Liver (tissue), 9 donors: ENCODE data around the genes RLF and COL9A2.

GRCh38 chr1:39757392-39758157 lies 13.6 kb downstream of the OXCT2 start:
- PRO-cap, 5 experiments = no peak in any of the 5 experiments
- RAMPAGE, long total RNA, 2 experiments = no peak in any of the 2 experiments
- RRBS = no CpG with 5 or more reads among the region's 7 CpGs

DNA sequence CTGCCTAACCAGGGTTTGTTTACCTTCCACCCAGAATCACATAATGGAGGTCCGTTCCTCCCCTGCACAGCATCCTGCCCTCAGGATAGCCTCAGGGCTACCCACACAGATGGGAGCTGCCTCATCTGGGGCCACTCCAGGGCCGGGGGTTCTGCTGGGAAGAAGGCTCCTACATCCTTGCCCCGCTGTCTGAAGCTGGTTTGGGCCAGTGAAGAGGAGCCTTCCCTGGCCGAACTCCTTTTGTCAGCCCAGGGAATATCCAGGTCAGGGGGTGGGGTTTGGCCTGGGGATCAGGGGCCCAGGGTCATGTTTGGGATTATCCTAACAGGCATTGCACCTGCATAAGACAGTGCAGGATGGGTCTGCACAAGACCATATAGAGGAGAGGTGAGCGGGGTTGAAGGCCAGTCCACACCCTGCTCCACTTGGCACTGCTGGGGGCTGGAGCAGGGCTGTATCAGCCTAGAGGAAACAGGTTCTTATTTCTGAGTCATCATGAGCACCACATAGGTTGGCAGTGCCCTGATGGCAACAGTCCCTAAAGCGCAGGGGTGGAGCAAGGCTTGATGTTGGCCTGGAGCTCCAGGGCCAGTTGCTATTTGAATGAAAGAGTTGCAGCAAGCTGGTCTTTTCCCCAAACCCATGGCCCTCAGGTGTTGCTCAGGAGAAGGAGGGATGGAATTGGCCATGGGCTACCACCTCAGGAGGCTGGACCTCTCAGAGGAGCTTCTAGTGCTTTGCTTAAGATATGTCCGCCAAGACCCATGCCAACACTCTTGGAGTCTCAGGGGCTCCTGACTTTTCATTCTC lies 29.7 kb upstream of the BMP8B start:
- PRO-cap, 5 experiments = no peak in any of the 5 experiments
- RAMPAGE, long total RNA, 2 experiments = no peak in any of the 2 experiments
- RRBS = no CpG with 5 or more reads among the region's 7 CpGs

DNA sequence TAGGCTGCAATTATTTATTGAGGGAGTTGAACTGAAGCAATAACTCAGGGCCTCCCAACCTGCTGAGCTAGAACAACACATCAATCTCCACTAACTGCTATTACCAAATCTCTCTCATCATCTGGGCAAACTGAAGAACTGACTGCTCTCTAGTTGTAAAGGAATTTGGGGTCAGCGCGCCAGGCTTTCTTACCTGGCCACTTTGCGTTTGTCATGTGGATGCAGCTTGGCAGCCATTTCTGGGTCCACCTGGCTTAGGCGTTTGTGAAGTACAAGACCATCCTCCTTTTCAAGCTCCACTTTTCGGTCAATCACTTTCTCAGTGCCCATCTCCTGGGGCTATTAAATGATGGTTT lies 30.8 kb downstream of the TRIT1 start:
- PRO-cap, 5 experiments = peak in 2 of 5 experiments; most common plus-strand start position 128 of the sequence (in 1); most common minus-strand start position 92 of the sequence (in 1)
- RAMPAGE, long total RNA, 2 experiments = no peak in any of the 2 experiments
- RRBS = no CpG with 5 or more reads among the region's 5 CpGs

DNA sequence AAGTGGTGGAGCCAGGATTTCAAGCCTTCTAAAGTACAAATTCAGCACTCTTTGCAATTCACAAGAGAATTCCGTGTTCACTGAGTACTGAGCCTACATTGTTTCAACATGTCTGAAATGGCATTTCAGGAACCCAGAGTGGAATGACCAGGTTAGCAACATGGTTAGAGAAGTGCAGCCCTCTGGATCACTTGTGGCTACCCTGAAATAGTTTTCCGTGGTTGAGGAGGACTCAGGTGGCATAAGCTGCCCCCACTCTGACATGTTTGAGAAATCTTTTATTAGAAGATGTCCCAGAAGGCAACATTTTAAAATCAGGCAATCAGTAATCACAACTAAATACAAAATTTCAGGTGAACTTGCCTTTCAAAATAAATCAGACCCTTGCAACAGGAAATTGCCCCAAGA lies 6.5 kb downstream of the MYCL start:
- PRO-cap, 5 experiments = no peak in any of the 5 experiments
- RAMPAGE, long total RNA, 2 experiments = no peak in any of the 2 experiments
- RRBS = no CpG with 5 or more reads among the region's 2 CpGs

DNA sequence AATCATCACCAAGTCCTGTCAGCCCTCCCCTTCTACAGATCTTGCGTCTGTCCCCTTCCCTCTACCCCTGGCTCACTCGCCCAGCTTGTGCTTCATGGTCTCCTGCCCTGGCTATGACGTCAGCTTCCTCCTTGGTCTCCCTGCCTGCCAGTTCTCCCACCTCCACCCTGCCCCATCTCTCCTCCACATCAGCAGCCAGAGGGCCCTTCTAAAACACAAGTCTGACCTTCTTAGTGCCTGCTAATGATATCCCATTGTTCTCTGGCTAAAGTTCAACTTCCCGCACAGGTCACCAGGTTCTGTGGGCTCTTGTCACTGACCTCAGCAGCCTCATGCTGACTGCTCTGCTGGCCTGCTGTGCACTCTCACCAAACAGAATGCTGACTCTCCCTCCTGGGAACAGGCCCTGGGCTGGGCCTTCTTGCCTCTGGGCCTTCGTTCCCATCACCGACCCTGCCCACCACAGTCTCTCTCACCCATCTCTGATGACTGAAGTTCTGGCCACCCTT lies 24.7 kb upstream of the MYCL start:
- PRO-cap, 5 experiments = peak in 4 of 5 experiments; most common plus-strand start position 338 of the sequence (in 3); most common minus-strand start position 74 of the sequence (in 2)
- RAMPAGE, long total RNA, 2 experiments = no peak in any of the 2 experiments
- RRBS = no CpG with 5 or more reads among the region's 6 CpGs

DNA sequence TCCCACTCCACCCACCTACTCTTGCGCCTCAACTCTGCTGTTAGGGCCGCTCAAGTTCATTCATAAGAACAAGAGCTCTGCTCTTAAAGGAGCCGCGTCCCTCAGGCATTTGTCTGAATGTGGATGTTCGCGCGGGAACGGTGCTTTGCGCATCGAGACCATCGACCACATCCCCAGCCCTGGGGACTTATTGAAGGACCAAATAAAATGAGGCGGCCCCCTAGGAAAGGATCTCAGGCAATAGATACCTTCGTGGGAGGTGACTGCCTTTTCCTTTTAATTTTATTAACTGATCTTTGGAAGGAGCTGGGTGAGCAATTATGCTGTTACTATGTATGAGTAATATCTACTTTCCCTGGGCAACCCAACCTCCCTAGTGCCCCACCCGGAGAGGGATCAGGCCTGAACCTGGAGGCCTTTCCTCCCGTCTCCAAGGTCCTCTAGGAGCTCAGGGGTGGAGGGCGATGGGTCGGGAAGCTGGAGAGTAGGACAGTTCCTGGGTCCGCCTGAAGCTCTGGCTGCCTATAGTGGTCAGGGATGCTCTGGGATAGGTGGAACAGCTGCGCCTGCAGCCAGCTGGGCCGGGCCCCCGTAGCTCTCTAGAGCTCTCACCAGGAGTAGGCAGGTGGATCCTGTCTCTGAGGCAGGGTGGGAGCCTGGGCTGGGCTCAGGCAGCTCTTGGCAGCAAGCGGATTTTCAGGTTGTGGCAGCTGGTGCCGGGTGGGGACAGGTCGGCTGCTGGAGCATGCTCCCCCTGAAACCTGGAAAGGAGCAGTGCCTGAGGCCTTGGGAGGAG lies 1.0 kb downstream of the MFSD2A start:
- PRO-cap, 5 experiments = peak in 1 of 5 experiments; most common plus-strand start position 112 of the sequence (in 1); most common minus-strand start position 601 of the sequence (in 1)
- RAMPAGE, long total RNA, 2 experiments = no peak in any of the 2 experiments
- RRBS = no CpG with 5 or more reads among the region's 24 CpGs

DNA sequence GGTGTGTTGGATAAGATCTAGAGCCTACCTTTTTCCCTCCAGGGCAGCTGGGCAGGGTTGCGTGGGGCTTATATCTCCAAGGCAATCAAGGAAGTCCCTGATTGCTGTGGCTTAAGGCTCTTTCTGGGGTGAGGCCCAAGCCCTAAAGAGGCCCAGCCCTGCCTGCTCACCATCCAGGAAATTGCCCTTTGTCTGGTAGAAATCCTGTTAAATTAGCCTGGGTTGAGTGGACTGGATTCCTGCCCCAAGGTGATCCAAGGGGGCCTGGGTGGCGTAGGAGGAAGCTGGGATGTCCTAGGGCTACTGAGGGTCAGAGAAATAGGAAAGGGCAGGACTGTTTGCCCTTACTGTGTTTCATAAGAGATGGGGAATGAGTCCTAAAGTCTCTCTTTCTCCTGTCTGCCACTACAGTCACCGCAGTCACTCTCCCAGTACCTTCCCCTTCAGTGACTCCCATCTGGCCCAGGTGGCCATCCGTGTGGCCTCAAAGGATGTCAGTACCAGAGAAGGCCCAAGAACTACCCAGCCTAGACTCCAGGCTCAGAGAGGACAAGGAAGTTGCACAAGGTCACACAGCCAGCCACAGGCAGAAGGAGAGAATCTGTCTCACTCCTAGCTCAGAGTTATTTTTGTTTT lies 25.8 kb downstream of the MFSD2A start:
- PRO-cap, 5 experiments = no peak in any of the 5 experiments
- RAMPAGE, long total RNA, 2 experiments = no peak in any of the 2 experiments
- RRBS = no CpG with 5 or more reads among the region's 4 CpGs

GRCh38 chr1:40067561-40068135 lies 27.1 kb downstream of the CAP1 start:
- PRO-cap, 5 experiments = no peak in any of the 5 experiments
- RAMPAGE, long total RNA, 2 experiments = no peak in any of the 2 experiments
- RRBS = no CpG with 5 or more reads among the region's 11 CpGs

- PRO-cap, 5 experiments = no peak in any of the 5 experiments
- RAMPAGE, long total RNA, 2 experiments = no peak in any of the 2 experiments
- RRBS = no CpG with 5 or more reads among the region's 5 CpGs
Observed at GRCh38 chr1:40143845-40144247, 17.3 kb upstream of the RLF start.

DNA sequence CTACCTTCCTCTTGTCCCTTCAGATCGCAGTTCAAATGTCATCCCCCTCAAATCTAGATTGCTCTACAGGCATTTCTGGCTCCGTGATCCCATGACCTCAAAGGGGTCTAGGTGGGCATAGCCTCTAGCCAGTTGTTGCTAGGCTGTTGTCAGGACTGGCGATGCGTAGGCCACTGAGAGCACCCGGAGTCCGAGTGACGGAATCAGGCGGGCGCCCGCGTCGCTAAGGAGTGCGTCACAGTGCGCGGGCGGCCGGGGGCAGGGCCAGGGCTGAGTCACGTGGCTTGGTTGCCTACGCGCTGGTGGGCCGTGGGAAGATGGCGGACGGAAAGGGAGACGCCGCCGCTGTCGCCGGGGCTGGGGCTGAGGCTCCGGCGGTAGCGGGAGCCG lies at the start of gene RLF:
RLF (plus strand) TSS at position 305 of the 390 bp plus-strand sequence.
- PRO-cap, 5 experiments = peak in 5 of 5 experiments; most common plus-strand start position 305 of the sequence (in 4); most common minus-strand start position 196 of the sequence (in 5)
- RAMPAGE, long total RNA, 2 experiments = start-site peak on the plus strand in 2 of 2 experiments, centred at positions 303 to 307 of the sequence, 284 to 558 reads per replicate
- RRBS = 2% methylated on average over 15 of the region's 32 CpGs

DNA sequence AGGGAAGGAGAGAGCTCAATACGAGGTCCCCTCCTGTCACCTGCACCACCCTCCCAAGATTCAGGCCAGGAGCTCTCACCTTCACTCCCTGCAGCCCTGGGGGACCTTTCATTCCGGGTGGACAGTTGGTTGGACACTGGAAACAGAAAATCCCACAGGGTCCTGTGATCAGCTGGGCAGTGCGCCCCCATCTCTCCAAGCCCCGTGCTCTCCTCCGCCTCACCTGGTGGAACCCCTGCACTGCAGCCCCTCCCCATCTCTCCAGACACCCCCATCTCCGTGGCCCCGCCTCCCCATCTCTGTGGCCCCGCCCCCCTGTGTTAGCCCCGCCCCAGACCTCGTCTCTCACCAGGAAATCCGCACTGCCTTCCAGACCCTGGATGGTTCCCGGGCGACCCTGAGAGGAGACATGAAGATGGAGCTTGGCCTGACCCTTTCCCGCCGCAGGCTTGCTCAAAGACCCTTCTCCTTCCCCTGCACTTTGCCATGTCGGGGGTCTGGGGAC lies 5.9 kb downstream of the COL9A2 start:
- PRO-cap, 5 experiments = no peak in any of the 5 experiments
- RAMPAGE, long total RNA, 2 experiments = no peak in any of the 2 experiments
- RRBS = no CpG with 5 or more reads among the region's 16 CpGs

DNA sequence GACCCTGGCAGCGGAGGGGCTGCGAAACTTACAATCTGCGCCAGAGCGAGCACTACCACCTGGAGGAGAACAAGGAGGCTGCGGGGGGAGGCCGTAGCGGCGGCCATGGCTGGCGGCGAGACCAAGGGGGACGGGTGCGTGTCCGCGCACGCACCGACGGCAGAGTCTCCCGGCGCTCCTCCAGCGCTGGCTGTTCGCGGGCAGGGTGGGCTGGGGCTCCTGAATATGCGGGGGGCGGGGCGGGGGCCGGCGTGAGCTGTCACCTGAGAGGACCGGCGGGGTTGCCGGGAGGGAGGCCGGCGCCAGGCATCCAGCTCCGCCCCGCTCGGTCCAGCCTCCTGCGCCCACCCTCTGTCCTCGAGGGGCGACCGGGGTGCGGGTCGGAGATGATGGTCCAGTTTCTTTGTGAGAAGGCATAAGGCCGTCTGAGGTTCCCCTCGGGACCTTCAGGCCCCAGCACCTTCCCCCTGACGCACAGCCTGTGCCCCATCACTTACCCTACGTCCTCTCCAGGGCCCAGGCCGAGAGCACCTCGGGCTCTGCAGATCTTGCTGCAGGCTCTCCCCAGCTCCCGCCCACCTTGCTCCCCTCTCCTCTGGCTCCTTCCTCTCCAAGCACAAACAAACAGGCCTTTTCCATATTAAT lies at the start of gene COL9A2:
COL9A2 (minus strand) TSS at position 196 of the 645 bp plus-strand sequence.
- PRO-cap, 5 experiments = no peak in any of the 5 experiments
- RAMPAGE, long total RNA, 2 experiments = no peak in any of the 2 experiments
- RRBS = 21% methylated on average over 18 of the region's 48 CpGs

- PRO-cap, 5 experiments = peak in 1 of 5 experiments; most common plus-strand start chr1:40663225 (in 1)
- RAMPAGE, long total RNA, 2 experiments = no peak in any of the 2 experiments
- RRBS = no CpG with 5 or more reads among the region's 10 CpGs
Observed at GRCh38 chr1:40663027-40664130, 2.1 kb downstream of the RIMS3 start.

GRCh38 chr1:40710178-40711315 lies 19.0 kb downstream of the NFYC start:
- PRO-cap, 5 experiments = peak in 1 of 5 experiments; most common plus-strand start chr1:40710949 (in 1); most common minus-strand start chr1:40710729 (in 1)
- RAMPAGE, long total RNA, 2 experiments = no peak in any of the 2 experiments
- RRBS = no CpG with 5 or more reads among the region's 8 CpGs

DNA sequence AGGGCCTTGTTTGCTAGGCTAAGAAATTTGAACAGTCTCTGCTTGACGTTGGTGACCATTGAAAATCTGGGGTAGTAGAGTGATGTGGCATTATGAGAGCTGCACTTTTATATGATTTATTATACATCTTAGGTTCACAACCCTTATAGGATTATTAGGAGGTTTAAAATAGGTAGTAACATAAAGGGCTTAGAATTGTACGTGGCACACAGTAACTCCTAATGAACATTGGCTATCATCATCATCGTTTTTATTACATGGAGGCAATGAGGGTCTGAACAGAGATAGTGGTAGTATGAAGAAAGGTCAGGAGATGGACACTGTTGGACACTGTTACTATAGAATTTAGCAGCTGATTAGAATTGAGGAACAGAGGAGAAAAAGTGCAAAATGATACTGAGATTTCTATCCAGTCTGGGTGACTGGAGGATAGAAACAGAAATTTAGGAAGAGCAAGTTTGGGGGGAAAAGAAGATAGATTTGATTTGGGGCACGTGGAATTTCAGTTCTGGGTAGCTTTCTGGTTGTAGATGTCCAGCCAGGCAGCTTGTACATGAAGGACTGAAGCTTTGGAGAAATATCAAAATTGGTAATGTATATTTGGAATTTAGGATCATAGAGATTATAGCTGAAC lies 25.1 kb downstream of the NFYC start:
- PRO-cap, 5 experiments = no peak in any of the 5 experiments
- RAMPAGE, long total RNA, 2 experiments = no peak in any of the 2 experiments
- RRBS = no CpG with 5 or more reads among the region's 4 CpGs

DNA sequence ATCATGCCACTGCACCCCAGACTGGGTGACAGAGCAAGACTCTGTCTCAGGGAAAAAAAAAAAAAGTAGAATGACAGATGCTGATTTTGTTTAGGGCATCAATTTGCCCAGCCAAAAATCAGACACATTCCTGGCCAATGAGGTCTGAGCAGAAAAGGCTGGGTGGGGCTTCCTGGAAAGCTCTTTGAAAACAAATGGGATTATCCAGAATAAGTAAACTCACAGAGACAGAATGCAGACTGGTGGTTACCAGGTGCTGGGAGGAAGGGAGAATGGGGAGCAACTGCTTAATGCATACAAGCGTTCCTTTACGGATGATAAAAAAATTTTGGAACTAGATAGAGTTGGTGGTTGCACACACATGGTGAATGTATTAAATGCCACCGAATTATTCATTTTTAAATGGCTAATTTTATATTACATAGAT lies 10.1 kb upstream of the CITED4 start:
- PRO-cap, 5 experiments = no peak in any of the 5 experiments
- RAMPAGE, long total RNA, 2 experiments = no peak in any of the 2 experiments
- RRBS = no CpG with 5 or more reads among the region's 3 CpGs

- PRO-cap, 5 experiments = no peak in any of the 5 experiments
- RAMPAGE, long total RNA, 2 experiments = no peak in any of the 2 experiments
- RRBS = no CpG with 5 or more reads among the region's 5 CpGs
Observed at GRCh38 chr1:40914946-40915418, 52.8 kb upstream of the CITED4 start.

DNA sequence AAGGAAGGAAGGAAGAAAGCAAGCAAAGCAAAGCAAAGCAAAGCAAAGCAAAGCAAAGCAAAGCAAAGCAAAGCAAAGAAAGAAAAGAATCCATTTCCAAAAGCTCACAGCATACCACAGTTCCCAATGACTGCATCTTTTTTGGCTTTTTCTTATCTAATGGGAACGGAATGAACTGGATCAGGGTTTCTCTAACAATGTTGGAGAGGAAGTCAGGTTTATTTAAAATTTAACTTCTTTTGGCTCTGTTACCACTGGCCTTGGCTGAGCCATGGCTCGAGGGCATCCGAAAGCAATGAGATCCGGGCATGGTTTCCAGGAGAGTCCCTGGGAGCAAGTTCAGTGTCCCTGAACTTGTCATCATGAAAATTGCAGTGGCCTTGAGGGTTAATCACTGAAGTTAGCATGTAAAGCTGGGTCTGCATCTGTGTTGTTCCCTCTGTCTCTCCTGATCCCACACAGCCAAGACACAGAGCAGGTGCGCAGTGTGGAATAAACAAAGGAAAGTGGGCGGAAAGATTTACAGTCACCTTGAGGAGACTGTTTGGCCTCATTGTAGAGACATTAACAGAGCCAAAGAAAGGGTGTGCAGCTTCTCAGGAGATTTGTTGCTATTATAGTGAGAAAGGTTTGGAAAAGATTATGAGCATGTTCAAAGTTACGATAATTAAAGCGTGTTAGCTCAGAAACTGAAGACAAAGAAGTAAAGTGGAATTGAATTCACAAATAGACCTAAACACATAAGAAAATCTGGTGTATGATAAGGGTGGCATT lies 34.4 kb upstream of the CTPS1 start:
- PRO-cap, 5 experiments = peak in 1 of 5 experiments; most common plus-strand start position 433 of the sequence (in 1); most common minus-strand start position 128 of the sequence (in 1)
- RAMPAGE, long total RNA, 2 experiments = no peak in any of the 2 experiments
- RRBS = no CpG with 5 or more reads among the region's 8 CpGs

DNA sequence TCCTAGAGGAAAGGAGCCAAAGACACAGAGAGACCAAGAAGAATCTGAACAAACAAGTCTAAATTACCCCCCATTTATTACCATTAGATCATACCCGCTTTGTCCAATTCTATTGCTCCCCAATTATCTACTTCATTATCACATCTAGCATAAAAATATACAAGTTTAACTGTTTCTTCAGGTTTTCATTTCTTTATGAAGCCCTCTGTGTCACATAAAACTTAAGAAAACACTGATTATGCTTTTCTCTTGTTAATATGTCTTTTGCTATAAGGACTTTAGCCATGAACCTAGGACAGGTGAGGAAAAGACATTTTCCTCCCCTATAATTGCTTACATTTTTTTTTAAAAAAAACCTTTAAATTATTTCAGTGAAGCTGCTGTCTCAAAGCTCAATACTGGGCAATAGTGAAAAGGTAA lies 28.5 kb downstream of the SCMH1 start:
- PRO-cap, 5 experiments = no peak in any of the 5 experiments
- RAMPAGE, long total RNA, 2 experiments = no peak in any of the 2 experiments
- RRBS = no CpG with 5 or more reads among the region's 1 CpG

- PRO-cap, 5 experiments = no peak in any of the 5 experiments
- RAMPAGE, long total RNA, 2 experiments = no peak in any of the 2 experiments
- RRBS = no CpG with 5 or more reads among the region's 16 CpGs
Observed at GRCh38 chr1:41482127-41483011, 2.1 kb downstream of the EDN2 start.